BE2C (cell line): ENCODE measurements around a stretch of chr12.

DNA sequence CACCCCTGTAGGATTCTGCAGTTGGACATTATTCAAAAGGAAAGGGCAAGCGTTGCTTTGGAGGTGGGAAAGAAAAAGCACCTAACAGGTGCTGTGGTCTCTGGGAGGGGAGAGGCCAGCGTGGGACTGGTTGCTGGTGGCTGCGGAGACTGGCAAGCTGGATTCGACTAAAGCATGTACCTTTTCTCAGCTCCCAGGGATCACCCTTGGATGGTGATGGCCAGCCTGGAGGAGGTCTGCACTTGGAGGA is 1.9 kb downstream of the DYRK2 start:
- RRBS, result no CpG with 5 or more reads among the region's 4 CpGs

- RRBS, result no CpG with 5 or more reads among the region's 6 CpGs
Observed at GRCh38 chr12:67674317-67675062, 25.9 kb downstream of the DYRK2 start.

- RRBS, result no CpG with 5 or more reads among the region's 10 CpGs
Observed at GRCh38 chr12:68441919-68442767, 110.0 kb upstream of the MDM1 start.

- RRBS, result no CpG with 5 or more reads among the region's 3 CpGs
Observed at GRCh38 chr12:68636109-68636713, 25.5 kb downstream of the RAP1B start.

DNA sequence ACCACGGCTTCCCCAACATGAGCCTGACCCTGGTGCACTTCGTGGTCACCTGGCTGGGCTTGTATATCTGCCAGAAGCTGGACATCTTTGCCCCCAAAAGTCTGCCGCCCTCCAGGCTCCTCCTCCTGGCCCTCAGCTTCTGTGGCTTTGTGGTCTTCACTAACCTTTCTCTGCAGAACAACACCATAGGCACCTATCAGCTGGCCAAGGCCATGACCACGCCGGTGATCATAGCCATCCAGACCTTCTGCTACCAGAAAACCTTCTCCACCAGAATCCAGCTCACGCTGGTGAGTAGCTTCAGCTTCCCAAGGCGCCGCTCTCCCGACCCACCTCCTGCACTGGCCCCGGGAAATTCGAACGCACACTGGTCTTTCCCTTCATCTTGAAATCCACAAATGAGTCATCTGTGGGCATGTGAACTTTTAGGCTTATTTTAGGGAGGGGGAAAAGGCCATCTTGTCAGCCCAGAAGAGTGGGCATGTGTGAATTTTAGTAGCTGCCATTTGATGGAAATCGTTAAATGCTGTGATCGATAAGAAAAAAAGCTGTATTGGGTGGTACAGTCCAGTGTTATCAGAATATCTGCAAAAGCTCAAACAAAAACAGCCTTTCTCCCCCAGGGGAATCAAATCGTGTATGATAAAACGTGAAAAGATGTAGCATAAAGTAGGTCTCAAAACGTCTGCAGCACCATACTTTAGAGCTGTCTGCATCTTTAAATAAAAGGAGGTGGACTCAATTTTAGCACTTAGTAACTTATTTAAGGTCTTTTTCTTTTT is 705 bp downstream of the SLC35E3 start:
- RRBS, result no CpG with 5 or more reads among the region's 17 CpGs

DNA sequence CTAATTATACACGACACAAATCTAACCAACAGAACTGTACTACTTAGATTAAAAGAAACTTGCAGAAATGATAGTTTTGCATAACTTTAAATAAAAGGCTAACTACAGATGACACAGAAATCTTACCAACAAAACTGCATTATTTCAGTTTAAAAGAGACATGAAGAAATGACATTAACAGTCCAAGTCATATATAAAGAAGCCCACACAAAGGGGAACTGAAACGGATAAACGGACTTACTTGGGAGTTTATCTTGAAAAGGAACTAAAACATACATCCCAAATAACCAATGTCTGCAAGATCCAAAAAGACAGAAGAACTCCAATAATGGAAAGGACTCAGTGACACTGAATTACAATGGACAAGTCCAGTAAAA is 868 bp downstream of the CPM start:
- RRBS, result no CpG with 5 or more reads among the region's 3 CpGs

- RRBS, result no CpG with 5 or more reads among the region's 7 CpGs
Observed at GRCh38 chr12:68951550-68952290, 18.7 kb upstream of the CPM start.

- RRBS, result no CpG with 5 or more reads among the region's 3 CpGs
Observed at GRCh38 chr12:69101328-69101690, 138.1 kb upstream of the CPSF6 start.

- RRBS, result no CpG with 5 or more reads among the region's 3 CpGs
Observed at GRCh38 chr12:69101691-69102095, 137.7 kb upstream of the CPSF6 start.

GRCh38 chr12:69332642-69333273 is 15.4 kb upstream of the LYZ start:
- RRBS, result no CpG with 5 or more reads among the region's 6 CpGs

DNA sequence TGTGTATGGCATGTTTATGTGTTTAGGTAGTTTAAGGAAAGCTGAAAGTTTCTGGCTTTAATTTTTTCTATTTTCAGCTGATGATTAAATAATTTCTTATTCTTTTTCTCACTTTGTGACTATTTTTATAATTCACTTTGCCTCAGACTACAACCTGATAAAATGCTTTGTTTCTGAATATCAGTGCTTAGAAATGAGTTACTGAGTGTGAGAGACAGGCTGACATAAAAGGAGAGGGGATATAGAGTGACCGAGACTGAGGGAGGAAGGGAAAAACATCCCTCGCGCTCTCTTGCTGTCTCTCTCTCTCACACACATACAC is 45.0 kb downstream of the FRS2 start:
- RRBS, result no CpG with 5 or more reads among the region's 3 CpGs

DNA sequence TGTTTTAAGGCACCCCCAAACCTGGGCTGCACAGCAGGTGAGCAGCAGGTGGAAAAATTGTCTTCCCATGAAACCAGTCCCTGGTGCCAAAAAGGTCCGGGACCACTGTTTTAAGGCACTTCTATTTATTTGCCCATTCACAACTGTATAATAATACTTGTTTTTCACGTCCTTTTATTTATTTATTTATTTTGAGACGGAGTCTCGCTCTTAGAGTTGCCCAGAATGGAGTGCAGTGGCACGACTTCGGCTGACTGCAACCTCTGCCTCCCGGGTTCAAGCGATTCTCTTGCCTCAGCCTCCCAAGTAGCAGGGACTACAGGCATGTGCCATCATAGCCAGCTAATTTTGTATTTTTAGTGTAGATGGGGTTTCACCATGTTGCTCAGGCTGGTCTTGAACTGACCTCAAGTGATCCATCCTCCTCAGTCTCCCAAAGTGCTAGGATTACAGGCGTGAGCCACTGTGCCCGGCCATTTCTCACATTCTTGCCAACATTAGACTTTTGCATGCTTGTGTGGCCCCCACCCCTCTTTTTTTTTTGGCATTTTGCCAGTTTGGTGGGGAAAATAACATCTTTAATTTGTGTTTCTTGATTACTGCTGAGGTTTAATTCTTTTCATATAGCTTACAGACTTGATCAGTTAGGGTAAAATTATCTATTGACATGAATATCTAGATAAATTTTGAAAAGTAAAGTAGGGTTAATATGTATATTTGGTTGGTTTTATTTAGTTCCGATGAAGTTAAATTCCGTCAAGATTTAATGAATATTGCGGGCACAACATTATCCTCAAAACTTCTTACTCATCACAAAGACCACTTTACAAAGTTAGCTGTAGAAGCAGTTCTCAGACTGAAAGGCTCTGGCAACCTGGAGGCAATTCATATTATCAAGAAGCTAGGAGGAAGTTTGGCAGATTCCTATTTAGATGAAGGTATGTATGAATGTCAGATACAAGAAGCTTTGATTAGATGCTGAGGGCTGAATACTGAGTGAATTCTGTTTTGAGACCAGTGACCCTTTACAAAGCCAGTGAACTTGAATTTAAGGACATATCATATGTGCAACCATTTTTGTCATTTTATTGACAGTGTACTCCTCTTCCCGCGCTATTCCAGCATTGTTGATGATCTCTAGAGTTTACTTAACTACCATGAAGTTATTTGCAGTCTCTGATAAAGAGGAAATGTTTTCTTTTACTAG is 3.9 kb downstream of the CCT2 start:
- RRBS, result no CpG with 5 or more reads among the region's 15 CpGs

GRCh38 chr12:69738148-69738826 is 373 bp upstream of the RAB3IP start:
- RRBS, result 1% methylated on average over 12 of the region's 47 CpGs

DNA sequence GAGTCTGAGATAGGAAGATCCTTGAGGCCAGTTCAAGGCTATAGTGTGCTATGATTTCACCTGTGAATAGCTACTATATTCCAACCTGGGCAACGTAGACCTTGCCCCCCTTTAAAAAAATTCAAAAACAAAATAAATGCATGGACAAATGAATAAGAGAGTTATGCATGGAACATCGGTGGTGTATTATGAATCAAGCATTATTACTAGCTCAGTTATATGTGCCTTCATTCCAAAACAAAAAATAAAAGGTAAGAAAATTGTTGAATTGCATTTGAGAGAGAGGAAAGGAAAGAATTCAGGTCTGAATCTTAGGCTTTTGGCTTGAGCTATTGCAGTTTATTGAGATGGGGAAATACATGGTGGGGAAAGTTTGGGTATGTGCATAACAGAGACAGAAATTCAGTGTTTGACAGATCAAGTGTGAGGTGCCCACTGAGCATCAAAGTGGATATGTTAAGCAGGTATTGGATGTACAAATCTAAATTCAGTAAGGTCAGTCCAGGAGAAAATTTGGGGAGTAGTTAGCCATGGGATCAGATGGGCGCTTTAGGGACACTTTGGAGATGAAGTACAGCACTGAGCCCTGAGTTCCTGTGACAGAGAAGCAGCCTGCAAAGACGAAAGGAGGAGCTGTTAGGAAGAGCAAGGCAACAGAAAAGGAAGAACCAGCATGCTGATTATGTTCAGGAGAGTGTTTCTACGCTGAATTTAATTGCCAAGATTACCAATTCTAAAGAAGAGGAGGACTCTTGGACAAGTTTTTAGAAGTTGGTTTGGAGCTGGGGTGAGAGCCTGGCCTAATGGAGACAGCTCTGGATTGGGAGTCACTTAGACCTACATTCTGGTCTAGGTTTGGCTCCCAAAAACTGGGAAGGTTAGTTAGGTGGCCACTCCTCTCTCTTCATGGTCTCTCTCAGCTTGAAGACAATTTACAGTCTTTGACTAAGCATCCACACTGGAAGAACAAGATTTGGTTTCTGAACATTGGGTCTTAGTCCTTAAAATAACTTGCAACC is 5.7 kb upstream of the MYRFL start:
- RRBS, result no CpG with 5 or more reads among the region's 5 CpGs

- RRBS, result no CpG with 5 or more reads among the region's 1 CpG
Observed at GRCh38 chr12:70458544-70459043, 92.5 kb downstream of the KCNMB4 start.

DNA sequence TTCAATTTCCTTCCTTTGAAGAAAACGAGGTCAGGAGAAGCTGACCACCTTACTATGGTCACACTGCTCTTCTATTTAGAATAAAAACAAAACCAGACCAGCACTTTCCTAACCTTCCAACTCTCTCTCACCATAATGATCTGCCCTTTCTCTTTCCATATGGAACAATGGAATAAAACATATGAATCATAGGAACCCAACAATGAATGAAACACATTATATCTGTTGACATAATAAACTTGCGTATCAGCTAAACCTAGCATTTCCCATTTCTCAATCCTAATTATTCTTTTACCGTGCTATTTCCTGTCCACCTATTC is 88.0 kb downstream of the PTPRB start:
- RRBS, result no CpG with 5 or more reads among the region's 3 CpGs

- RRBS, result no CpG with 5 or more reads among the region's 8 CpGs
Observed at GRCh38 chr12:70589959-70590403, 47.2 kb downstream of the PTPRB start.

GRCh38 chr12:71158229-71158925 is 578 bp upstream of the TSPAN8 start:
- RRBS, result no CpG with 5 or more reads among the region's 4 CpGs

DNA sequence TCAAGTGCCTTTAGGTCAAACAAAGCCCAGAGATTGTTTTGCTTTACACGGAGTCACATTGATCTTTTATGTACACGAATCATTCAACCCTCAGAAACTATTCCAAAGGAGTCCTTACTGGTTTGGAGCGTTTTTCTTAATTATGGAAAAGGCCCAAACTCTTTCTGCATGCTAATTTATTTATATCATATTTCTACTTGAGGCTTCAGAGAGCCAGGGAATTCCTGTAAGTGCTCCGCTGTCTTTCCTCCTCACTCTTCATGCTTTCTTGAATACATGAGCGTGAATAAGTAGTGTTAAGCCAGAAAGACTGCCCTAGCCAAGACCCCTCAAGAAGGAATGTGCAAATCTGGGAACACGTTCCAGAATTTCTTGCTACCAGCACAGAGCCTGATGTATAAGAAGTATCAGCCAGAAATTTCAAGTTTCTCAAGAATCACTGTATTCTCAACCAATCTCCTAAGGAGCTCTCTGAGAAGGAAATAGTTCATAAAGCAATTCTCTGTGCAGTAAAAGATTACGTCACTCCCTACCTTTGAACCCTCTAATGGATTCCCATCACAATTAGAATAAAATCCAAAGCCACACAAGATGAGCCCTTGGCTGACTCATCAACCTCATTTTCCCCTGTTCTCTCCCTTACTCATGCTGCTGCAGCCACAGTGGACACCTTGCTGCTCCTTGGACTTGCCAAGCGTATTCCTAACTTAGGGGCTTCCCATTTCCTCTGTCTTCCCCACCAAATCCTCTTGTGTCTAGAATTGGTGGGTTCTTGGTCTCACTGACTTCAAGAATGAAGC is 6.8 kb upstream of the TSPAN8 start:
- RRBS, result no CpG with 5 or more reads among the region's 8 CpGs

GRCh38 chr12:71376617-71377393 is 62.8 kb upstream of the LGR5 start:
- RRBS, result no CpG with 5 or more reads among the region's 48 CpGs